Umbilical cord (tissue), 2 donors: ENCODE measurements around a stretch of chr13.

- RAMPAGE, long total RNA: no peak
Observed at GRCh38 chr13:110636158-110636406, 20.7 kb downstream of the NAXD start.

DNA sequence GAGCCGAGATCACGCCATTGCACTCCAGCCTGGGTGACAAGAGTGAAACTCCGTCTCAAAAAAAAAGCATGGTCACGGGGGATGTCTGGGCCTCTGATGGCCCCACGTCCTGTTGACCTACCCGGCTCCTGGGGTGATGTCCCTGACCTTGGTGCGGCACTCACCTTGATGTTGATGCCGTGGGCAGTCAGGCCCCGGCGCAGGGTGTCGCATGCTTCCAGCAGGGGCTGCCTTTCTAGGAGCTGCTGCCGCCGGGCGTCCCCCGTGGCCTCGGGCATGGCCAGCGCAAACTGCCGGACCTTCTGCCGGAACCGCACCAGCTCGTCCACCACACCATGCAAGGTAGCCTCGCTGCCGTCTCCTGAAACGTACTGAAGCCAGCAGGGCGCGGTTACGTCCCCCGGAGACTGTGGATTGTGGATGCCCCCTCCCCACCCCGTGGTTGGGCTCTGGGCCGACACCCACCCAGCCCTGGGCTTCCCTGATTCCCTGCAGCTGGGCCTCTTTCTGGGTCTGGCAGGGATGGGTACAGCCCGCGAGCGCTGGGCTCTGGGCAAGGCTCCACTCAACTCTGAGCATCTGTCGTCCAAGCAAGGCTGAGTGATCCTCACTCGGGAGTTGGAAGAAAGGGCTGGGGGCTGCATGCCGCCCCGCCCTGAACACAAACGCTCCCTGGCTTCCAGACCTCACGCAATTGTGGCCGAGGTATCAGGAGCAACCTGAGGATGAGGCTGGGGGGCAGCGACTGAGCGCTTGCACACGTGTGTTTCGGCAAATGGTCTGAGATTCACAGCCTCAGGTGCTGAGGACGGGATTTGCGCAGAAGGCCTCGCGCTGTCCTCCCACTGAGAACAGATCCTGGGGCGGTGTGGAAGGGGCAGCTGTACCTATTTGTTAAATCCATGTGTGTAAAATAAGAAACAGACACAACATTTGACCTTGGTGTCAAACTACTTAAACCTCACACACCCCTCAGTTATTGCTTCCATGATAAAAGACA is 27.1 kb downstream of the NAXD start:
- RAMPAGE, long total RNA: no peak

GRCh38 chr13:110646802-110647364 is 31.5 kb downstream of the NAXD start:
- RAMPAGE, long total RNA: no peak

GRCh38 chr13:110715710-110716648 is 2.5 kb downstream of the ING1 start:
- RAMPAGE, long total RNA: start-site peak on the plus strand at chr13:110715812-110715889, 12 and 19 reads in 2 replicates

GRCh38 chr13:110793105-110793550 is 79.6 kb downstream of the ING1 start:
- RAMPAGE, long total RNA: no peak

DNA sequence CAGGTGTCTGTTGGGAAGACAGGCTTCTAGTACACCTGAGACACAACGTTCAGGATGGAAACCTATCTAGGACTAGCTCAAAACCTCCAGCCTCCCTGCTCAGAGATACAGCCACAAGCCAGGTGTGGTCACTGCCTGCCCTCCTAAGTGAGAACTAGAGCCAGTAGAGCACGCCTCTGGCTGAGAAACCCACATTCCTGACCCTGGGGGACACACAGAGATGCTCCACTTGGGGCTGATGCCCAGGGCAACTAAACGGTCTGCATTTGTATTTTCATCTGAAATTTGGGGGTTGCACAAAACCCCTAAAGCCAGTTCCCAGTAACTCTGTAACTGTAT is 28.0 kb downstream of the ANKRD10 start:
- RAMPAGE, long total RNA: no peak

- RAMPAGE, long total RNA: no peak
Observed at GRCh38 chr13:110916303-110917085, 1.6 kb upstream of the ANKRD10 start.

GRCh38 chr13:111082032-111082654 is 33.0 kb upstream of the ARHGEF7 start:
- RAMPAGE, long total RNA: no peak

DNA sequence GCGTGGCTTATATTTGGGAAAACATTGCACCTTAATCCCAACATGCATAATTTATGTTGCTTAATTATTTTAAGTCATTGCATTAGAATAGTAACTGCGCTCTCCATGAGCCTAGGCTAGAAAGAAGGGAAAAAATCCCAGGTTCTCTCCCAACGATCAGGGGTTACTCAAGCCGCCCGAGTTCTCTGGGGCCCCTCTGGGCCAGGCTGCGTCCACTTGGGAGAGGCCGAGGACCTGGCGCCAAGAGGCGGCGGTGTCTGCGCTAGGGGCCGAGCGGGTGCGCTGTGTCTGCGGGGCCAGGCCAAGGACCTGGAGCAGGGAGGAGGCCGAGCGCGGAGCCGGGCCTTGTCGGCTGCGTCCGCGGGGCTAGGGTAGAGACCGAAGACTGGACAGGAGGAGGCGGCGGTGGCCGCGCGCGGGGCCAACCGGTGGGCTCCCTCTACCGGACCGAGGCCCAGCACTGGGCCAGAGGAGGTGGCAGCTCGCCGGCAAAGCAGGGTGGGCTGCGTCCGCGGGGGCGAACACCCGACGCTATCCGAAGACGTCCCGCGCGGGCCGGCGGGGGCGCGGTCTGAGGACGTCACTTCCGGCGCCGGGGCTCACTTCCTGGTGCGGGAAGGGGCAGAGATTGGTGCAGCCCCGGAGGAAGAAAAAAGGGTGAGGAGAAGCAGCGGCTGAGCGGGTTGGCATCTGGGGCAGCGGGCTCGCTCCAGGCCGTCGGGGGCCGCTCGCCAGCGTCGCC is 38.1 kb downstream of the ARHGEF7 start:
- RAMPAGE, long total RNA: start-site peak on the plus strand centred at position 608 of the sequence, 69 bp wide, 38 and 58 reads in 2 replicates

GRCh38 chr13:111178393-111178985 is 63.4 kb downstream of the ARHGEF7 start:
- RAMPAGE, long total RNA: no peak

DNA sequence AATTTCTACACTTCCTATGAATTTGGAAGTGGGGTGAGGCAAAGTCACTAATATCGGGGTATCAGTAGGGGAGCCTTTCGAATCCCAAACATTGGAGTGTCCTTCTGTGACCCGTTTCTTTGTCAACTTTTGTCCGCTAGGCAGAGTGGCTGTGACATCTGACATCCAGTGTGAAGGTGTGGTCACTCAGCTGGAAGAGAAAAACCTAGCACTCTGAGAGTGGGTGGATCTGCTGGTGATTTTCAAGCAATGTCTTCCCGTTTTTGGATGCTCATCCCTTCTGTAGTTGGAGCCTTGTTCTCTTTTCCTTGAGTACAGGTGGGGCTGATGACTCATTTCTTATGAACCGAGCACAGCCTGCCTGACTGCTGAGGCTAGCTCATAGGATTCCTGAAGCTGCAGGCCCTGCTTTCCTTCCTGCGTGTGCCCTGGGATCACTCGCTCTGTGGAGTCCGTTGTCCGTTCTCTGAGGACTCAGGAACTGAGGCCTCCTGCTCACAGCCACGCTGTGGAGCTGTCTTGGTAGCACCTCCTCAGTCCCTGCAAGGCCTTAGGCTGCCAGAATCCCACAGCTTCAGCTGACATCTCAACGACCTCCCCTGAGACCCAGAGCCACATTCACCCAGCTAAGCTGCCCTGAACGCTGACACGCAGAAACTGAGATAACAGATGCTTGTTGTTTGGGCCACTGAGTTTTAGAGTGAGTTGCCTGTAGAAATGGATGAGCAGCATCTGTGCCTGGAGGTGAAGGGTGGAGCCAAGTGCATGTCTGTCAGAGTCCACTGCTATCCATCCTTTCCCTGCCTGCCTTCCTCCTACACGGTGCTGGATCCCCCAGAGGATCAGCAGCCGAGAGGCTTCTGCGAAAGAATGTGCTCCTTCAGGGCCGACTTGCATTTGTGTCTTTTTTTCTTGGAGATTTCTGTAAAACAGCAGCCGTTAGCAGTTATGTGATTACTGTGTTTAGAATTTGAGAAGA is 72.9 kb downstream of the ARHGEF7 start:
- RAMPAGE, long total RNA: no peak

DNA sequence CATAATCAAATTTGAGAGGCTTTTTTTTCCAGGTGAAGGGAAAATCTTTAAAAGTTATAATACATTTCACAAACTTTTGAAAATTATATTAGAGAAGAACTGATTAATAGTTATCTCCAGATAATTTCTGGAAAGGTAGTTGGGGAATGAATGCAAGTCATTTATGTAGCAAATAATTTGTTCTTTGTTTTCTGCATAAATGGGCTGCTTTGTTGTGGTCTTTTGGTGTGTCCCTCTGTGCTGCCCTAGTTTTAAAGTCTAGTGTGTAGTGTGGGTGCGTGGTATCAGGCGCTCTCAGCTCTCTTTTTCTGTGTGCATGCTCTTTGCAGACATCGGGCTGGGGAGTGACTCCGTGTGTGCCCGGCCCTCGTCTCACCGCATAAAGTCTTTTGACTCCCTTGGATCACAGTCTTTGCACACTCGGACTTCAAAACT is 94.5 kb downstream of the ARHGEF7 start:
- RAMPAGE, long total RNA: no peak

GRCh38 chr13:111231155-111231995 is 89.1 kb upstream of the TEX29 start:
- RAMPAGE, long total RNA: no peak

DNA sequence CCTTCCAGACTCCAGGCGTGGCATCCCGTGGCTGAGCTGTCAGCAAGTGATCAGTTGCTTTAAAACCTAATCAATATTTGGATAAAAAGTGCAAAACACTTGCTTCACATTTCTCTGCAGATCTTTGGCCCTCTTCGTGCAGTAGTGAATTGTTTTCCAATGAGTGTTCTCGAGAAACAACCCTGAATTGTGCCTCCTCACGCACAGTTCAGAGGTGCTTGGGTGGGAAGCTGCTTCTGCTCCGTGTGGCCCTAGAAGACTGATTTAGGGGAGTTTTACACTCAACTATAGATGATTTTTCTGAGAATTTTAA is 39.8 kb upstream of the TEX29 start:
- RAMPAGE, long total RNA: no peak

GRCh38 chr13:111553089-111553325 is 232.6 kb downstream of the TEX29 start:
- RAMPAGE, long total RNA: no peak

DNA sequence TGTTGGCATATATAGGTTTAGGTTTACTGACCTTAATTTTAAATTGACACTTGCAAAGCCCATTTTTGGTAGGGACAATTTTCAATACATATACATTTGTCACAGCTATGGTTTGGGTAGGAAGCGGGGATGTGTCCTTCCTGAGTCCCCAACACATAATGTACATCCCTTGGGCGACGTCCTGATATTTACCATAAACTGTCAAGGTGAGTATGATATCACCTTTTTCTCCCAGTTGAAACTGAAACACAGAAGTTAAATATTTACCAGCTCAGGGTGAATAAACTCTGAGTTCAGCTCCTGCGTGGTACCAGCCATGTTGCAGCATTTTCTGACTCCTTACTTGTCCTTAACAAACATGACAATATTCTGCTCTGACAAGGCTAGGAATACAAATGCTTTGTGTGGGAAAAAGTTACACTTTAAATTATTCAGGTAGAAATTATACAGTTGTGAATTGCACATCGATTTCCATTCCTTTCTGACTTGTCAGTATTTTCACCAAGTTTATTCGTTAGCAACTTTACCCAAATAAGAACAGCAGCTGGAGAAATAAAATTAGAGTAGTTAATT is 294.2 kb downstream of the TEX29 start:
- RAMPAGE, long total RNA: no peak

DNA sequence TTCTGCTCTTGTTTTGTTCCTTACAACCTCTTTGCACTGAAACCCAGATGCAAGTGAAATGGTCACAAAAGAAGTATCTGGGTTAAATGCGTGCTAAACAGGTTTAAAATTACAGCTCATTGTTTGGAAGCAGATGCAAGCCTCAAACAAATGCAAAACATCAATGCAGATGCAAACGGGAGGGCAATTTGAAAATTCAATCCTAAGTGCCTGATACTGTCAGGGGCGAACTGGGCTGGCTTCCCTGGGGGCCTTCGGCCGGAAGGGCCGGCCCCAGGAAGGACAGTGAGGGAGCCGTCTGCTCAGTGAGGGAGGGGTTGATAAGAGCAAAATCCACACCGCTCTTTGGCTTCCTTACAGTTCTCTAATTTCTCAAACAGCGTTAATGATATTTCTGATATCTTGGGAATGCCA is 220.9 kb upstream of the SOX1 start:
- RAMPAGE, long total RNA: no peak

- RAMPAGE, long total RNA: no peak
Observed at GRCh38 chr13:111893639-111893975, 173.3 kb upstream of the SOX1 start.

GRCh38 chr13:112068901-112069462 is 2.0 kb downstream of the SOX1 start:
- RAMPAGE, long total RNA: no peak

GRCh38 chr13:112095460-112095864 is 28.5 kb downstream of the SOX1 start:
- RAMPAGE, long total RNA: no peak